Psoas muscle (tissue), 2 donors: ENCODE measurements around the gene ELL2.

DNA sequence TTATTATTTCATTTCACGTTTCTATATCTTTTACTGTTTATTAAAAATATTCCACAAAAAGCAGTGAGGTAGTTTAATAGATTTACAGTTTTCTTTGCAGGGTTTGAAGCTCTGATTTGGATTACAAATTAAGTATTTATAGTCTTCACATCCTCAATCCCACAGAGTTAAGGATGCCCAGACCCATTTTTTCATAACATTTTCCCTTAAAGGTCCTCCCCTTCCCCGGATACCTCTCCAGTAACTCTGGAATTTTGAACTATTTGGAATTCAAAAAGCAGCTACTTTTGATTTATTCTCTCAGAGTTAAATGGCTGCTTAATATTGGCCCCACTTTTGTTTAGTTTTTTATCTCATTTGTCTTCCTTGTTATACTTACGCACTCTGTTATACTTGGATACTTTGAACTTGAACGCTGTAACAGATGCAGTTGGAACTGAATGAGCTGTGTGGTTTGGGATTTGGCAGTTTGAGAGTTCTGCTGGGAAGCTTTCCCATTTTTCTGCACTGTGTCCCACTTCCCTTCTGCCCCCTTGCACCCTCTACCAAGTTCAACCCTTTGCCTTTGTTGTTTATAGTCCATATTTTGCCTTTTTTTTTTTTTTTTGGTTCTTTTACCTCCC is 3.6 kb downstream of the RHOBTB3 start:
- PRO-cap, 2 experiments = no peak in any of the 2 experiments

DNA sequence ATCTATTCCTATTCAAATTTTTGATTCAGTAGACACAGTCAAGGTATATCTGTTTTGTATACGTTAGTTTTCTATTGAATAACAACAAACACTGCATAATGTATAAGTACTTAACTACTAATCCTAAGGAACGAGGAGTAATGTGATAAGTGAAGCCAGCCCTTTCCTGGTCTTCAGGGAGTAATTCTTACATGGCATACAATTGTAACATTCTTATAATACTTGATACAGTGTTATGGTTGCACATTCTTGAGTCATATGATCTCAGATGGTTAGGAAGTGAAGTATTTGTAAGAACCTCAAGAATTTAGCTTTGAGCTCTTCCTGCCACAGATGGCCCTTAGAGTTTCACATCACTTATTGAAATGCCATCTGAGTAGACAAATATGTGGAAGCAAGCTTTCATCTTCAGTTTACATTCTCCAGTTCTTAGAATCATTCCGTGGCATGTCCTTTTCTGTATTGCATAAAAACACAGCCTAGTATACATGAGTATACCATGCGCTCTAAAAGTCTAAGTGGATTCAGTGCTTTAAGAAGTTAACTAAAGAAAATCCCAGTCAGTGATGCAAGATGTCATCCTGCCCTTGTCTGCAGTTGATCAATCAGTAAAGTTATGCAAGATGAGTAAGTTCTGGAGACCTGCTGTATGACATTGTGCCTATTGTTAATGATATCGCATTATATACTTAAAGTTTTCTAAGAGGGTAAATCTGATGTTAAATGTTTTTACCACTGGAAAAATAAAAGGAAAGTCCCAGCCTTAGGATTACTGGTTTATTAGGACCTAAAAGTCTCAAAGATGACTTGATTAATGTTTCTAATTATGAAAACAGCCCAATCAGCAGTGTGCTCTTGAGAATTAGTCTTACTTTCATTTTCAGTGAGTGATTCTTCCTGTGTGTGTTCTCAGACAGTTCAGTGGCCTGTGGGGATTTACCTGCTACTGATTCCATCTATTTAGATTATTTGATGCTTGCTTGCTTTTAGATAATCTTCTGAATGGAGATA is 29.3 kb downstream of the RHOBTB3 start:
- PRO-cap, 2 experiments = no peak in any of the 2 experiments

GRCh38 chr5:95773461-95774376 is 42.6 kb downstream of the RHOBTB3 start:
- PRO-cap, 2 experiments = no peak in any of the 2 experiments

DNA sequence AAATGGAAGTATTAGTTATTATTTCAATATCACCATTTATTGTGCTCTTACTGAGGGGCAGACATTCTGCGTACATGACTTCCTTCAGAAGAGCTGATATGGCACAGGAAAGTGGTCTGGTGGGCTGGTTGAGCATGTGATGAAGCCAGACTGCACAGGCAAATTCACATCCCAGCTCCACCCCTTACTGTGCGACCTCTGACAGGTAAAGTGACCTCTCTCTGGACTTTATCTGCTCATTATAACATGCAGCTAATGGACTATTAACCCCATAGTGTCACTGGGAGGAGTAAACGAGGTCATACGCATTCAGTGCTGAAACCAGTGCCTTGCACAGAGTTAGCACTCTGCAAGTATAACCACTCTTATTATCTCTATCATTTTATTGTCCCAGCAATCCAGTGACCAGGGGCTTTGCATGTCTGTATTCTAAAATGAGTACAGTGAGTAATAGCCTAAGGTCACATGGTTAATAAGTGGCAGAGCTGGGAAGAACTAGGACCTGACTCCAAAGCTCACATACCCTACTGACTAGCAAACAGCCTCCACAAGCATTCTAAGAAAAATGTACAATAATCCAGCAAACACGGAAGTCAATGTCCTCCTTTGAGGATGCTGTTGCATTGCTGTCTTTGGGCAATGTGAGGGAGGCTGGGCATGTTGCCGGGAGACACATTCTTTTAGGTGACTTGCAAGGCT is 19.2 kb downstream of the GLRX start:
- PRO-cap, 2 experiments = no peak in any of the 2 experiments

GRCh38 chr5:95824582-95824741 is 1.9 kb upstream of the GLRX start:
- PRO-cap, 2 experiments = peak in 1 of 2 experiments; most common plus-strand start chr5:95824677 (in 1)

GRCh38 chr5:95930638-95931558 is 30.8 kb downstream of the ELL2 start:
- PRO-cap, 2 experiments = no peak in any of the 2 experiments

GRCh38 chr5:95935489-95936211 is 26.0 kb downstream of the ELL2 start:
- PRO-cap, 2 experiments = no peak in any of the 2 experiments

- PRO-cap, 2 experiments = peak in 2 of 2 experiments; most common plus-strand start chr5:95961470 (in 1); most common minus-strand start chr5:95961841 (in 2)
Measured at GRCh38 chr5:95961297-95961941, at the start of gene ELL2. TSS of gene ELL2 (minus strand) at chr5:95961851.

- PRO-cap, 2 experiments = peak in 2 of 2 experiments; most common plus-strand start chr5:95962004 (in 1)
Measured at GRCh38 chr5:95961942-95962607, 424 bp upstream of the ELL2 start.

DNA sequence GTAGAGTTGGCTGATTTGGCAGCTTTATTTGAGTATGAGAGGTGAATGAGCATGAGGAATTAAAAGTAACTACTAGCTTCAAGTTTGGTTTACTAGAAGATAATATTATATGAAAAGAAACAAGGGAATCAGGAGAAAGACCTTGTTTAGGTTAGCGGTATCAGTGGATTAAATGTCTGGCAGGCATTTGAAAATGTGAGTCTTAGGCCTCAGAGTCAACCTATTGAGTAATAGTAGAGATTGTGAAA is 7.9 kb upstream of the ELL2 start:
- PRO-cap, 2 experiments = no peak in any of the 2 experiments

- PRO-cap, 2 experiments = no peak in any of the 2 experiments
Measured at GRCh38 chr5:96053114-96053869, 91.6 kb upstream of the ELL2 start.

DNA sequence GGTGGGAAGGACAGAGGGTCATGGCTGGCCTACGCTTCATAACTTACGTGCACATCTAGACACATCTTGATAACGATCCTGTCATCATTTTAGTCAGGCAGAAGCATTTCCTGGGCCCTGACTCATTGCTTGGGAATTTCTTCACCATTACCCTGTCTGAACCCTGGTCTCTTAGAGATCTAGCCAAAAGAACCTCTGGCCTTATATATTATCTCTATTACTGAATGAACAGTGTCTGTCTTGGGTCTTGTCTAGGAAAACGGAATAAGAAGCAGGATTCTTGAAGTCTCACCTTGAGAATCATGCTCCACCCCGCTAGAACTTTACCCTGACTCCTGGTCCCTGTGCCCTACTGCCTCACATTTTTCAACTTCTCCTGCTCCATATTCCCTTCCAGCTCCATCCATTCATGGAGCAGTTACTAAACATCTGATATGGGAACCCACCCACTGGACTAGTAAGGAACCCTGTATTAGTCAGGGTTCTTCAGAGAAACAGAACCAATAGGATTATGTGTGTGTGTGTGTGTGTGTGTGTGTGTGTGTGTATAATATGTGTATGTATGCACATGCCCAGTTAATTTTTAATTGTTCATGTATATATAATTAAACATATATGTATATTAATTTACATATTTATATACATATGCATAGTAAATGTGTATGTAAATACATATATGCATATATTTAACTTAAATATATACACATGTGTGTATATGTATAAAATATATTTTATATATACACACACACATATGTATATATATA is 106.6 kb upstream of the ELL2 start:
- PRO-cap, 2 experiments = no peak in any of the 2 experiments

- PRO-cap, 2 experiments = no peak in any of the 2 experiments
Measured at GRCh38 chr5:96079141-96079506, 117.5 kb upstream of the ELL2 start.

GRCh38 chr5:96235780-96235993 is 197.4 kb downstream of the PCSK1 start:
- PRO-cap, 2 experiments = no peak in any of the 2 experiments

- PRO-cap, 2 experiments = no peak in any of the 2 experiments
Measured at GRCh38 chr5:96243140-96243570, 189.9 kb downstream of the PCSK1 start.

- PRO-cap, 2 experiments = no peak in any of the 2 experiments
Measured at GRCh38 chr5:96297128-96297686, 135.8 kb downstream of the PCSK1 start.

- PRO-cap, 2 experiments = no peak in any of the 2 experiments
Measured at GRCh38 chr5:96332494-96333695, 100.2 kb downstream of the PCSK1 start.

DNA sequence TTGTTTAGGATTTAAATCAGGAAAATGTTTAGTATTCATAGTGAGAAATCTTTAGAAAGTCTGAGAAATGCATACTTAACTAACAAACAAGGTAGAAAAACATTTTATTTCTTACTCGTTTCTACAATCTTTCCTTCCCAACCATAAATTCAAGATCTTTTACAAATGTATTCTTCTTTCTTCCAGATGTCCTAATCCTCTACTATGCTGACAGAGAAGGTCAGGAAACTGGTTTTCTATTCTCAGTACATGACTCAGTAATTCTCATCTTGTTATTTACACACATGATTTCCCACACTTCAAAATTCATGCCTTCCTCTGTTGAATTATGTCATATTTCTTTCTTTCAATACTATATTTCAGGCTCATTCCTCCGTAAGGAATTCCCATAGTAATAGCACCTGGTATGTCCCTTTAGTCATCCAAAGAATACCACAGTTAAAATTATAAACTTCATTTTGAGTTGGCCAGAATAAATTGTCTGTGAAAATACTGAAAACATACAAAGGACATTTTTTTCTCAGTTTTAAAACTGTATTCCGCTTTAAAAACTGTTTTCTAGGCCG is 14.3 kb upstream of the LNPEP start:
- PRO-cap, 2 experiments = no peak in any of the 2 experiments

DNA sequence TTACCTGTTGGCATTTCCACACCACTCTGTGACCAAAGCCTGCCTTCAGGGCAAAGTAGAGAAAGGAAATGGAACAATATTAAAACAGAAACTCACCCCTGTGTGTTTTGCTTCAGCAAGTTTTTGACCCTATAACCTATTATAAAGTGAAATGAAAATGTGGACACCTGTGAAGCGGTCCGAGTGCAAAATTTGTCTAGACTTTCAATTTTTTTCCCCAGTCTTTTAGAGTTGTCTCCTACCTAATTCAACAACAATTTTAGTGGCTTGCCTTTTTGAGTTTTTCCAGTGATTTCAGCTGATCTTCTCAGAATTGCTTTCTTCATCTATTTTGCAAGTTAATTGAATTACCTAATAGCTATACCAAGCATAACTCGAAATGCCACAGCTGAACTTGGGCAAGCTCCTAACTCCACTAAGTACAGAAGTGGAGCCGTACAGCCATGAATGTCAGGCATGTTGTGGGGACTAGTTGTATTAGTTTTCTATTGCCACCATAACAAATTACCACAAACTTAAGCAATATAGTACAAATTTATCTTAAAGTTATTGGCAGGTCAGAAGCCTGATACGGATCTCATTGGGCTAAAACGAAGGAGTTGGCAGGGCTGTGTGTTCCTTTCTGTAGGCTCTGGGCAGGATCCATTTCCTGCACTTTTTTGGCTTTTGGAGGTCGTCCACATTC is 22.3 kb downstream of the LNPEP start:
- PRO-cap, 2 experiments = no peak in any of the 2 experiments

DNA sequence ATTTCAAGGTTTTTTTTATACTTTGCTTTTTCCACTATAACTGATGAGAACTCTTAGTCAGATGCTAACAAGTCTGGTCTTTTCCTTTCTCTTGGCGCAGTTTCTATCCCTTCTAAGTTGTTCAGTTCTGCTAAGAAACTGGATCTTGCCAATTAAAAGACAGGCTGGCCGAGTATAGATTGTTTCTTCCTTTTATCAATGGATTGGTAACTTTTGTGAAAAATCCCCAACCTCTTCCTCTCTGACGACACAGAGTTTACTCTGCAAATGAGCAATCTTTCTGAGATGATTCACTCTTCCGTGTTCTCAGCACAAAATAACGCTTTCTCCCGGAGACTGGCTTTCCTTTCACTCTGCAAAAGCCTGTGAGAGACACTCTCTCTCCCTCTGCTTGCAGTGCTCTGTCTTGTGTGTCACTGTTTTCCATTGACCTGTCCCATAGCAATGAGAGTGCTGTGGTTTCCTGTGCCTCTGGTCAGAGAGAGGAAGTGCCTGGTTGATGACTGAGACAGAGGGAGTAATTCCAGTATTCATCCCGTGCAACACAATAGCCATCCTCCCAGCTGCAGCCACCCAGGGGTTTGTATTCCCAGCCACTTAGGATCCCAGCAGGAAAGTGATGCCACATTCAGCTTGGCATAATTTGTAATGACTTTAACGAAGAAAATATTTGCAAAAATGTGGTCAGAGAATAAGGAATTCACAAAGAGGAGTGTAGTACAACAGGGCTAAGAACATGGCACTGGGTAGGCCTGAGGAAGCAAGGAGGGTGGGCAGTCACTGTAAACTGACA is 463.7 kb upstream of the RGMB start:
- PRO-cap, 2 experiments = no peak in any of the 2 experiments